ENCODE measurements around the genes CRLF2, ASMTL and ASMT.

DNA sequence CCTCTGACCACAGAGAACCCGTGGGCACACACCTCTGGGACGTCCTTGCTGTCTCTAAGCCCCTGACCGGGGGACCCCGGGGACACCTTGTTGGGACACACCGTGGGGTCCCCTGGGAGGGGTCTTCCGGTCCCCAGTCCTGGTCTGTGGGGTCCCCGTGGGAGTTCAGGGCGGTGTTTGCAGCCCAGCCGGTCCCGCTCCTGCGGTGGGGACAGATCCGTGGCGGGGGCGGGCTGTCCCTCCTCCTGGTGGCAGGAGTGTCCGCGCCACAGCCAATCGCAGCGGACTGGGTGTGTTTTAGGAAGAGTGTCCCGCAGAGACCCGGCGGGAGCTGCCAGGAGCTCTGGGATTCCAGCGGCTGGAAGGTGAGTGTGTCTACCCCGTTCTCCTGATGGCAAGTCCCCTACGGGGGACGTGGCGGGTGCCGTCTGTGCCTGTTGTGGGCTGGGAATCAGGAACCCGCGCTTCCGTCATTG lies 5.1 kb upstream of the PLCXD1 start:
- RRBS, result 2% methylated on average over 6 of the region's 30 CpGs

- RRBS, result 92% methylated on average over 16 of the region's 45 CpGs
Measured at GRCh38 chrX:312727-313303, 5.8 kb downstream of the GTPBP6 start.

DNA sequence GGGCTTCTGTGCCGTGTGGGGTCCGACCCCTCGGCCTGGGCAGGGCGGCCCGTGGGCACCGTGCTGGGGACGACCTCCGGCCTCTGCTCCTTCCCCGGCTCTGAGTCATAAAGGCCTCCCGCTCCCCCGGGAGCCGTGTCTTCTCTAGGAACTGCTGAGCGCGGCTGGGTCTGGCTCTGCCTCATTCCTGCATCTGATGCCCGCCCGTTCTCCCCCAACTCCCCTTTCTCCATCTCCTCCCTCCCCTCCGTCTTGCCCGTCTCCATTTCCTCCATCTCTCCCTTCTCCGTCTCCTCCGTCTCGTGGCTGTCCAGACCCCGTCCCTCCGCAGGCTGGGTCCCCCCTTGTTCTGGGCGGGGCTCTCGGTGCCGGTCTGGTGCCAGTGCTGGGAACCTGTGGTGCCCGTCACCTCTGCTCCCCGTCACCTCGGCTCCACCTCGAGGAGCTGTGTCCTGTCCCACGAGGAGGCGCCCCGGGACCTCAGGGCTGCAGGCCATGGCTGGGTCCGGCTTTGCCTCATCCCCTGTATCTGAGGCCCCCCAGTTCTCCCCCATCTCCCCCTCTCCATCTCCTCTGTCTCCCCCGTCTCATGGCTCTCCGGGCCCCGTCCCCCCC lies 13.0 kb upstream of the GTPBP6 start:
- RRBS, result 72% methylated on average over 2 of the region's 37 CpGs

DNA sequence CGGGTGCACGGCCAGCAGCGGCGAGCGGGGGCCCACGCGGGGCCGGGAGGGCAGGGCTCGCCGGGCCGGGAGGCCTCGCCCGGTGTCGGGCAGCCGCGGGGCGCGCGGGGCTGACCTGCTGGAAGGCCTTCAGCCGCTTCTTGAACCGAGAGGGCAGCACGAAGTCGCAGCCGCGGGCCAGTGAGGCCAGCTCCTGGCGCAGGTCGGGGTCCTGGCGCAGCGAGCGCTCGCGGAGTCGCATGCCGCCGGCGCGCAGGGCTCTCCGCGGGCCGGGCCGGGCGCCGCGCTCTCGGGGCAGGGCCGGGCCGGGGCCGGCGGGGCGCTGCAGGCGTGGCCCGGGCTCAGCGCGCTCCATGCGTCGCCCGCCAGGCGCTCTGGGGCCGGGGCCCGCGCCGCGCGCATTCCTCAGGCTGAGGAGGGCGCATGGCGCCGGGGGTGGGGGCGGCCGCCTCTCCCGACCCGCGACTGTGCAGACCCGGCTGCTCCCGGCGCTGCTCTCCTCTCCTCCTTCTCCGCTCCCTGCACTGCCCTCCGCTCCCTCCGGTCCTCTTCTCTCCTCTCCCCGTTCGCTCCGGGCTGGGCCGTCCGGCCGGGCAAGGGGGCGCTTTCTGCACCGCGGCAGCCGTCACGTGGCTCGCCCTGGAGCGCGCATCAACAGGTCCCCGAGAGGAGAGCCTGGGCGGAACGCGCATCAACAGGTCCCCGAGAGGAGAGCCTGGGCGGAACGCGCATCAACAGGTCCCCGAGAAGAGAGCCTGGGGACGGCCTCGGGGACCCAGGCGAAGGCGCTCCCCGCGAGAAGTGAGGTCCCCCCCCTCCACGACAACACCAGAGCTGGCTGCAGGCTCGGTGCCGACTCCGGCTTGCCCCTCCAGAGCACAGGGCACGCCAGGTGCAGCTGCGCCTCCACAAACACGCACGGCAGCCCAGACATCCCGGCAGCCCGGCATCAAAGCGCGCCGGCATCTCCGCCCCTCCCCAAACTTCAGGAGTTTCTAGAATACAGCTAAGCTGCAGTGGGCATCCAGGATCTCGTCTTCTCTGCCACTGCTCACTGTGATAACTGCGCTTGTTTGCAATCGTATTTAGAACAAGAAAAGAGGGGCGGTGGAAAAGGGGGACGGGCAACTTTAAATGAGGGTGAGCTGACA lies 12.9 kb downstream of the PPP2R3B start:
- RRBS, result 1% methylated on average over 30 of the region's 126 CpGs

DNA sequence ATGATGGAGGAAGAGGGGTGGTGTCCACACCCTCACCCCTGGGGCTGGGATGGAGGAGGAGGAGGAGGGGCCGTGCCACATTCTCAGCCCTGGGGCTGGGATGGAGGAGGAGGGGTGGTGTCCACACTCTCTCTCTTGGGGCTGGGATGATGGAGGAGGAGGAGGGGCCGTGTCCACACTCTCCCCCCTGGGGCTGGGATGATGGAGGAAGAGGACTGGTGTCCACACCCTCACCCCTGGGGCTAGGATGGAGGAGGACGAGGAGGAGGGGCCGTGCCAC lies 231.7 kb downstream of the CRLF2 start:
- RRBS, result no CpG with 5 or more reads among the region's 4 CpGs

GRCh38 chrX:1206210-1206703 lies 6.2 kb downstream of the CRLF2 start:
- RRBS, result no CpG with 5 or more reads among the region's 19 CpGs

GRCh38 chrX:1212501-1213005 lies at the start of gene CRLF2:
Gene CRLF2, minus strand, starts transcription at chrX:1212649.
- RRBS, result no CpG with 5 or more reads among the region's 5 CpGs

DNA sequence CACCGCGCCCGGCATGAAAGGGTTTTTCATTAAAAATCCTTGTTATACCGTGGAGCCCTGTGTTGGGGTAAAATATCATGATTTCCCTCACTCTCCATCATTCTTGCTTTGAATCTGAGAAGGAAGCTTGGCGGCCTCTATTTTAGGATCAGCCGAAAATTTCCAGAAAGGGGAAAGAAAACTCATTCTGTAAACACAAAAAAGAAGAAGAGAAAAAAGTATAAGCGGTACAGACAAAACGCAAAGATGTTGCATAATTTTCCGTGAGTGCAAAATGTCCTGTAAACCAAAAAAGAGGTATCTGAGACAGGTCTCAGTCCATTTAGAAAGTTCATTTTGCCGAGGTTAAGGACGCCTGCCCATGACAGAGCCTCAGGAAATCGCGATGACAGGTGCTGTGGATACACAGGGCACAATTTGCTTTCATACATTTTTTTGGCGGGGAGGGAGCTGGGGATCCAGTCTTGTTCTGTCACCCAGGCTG lies 5.3 kb downstream of the CSF2RA start:
- RRBS, result no CpG with 5 or more reads among the region's 14 CpGs

DNA sequence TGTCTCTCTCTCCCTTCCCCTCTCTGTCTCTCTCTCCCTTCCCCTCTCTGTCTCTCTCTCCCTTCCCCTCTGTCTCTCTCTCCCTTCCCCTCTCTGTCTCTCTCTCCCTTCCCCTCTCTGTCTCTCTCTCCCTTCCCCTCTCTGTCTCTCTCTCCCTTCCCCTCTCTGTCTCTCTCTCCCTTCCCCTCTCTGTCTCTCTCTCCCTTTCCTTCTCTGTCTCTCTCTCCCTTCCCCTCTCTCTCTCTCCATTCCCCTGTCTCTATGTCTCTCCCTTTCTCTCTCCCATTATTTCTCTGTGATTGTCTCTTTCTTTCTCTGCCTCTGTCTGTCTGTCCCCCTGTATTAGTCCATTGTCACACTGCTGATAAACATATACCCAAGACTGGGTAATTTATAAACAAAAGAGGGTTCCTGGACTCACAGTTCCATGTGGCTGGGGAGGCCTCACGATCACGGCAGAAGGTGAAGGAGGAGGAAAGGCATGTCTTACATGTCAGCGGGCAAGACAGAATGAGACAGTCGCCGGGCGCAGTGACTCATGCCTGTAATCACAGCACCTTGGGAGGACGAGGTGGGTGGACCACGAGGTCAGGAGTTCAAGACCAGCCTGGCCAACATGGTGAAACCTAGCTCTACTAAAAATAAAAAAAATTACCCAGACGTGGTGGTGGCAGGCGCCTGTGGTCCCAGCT lies 24.5 kb downstream of the IL3RA start:
- RRBS, result no CpG with 5 or more reads among the region's 10 CpGs

GRCh38 chrX:1452445-1452739 lies 317 bp downstream of the ASMTL start:
- RRBS, result 1% methylated on average over 5 of the region's 11 CpGs

DNA sequence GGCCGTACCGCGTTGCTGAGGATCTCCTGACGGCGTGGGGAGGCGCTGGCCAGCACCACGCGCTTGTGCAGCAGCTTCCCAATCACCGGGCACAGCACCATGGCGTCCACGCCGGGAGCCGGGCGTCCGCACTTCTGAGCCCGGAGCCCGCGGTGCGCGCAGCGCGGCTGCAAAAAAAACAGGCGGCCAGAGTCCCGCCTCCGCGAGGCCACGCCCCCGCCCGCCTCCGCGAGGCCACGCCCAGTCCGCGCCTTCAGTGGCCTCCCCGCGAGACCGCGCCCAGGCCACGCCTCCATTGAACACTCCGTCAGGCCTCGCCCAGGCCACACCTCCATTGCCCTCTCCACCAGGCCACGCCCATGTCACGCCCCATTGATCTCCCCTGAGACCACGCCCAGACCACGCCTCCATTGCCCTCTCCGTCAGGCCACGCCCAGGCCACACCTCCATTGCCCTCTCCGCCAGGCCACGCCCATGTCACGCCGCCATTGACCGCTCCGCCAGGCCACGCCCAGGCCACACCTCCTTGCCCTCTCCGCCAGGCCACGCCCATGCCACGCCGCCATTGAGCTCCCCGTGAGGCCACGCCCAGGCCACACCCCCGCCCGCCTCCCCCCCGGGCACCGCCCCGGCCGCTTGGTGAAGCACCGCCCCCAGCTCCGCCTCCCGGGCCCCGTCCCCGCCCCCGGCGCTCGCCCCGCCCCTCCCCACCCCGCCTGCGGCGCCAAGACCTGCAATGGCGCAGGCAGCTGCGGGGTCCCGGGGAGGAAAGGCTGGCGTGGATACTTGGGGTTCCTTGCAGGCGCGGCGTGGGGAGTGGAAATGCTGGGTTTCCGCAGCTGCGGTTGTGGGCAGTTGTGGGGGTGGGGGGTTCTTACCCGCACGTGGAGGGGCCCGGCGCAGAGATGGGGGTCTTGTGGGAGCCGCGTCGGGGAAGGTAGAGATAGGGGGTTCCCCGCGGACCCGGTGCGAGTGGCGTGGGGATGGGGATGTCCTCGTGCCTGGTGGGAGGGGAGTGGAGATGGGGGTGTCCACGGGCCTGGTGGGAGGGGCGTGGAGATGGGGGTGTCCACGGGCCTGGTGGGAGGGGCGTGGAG lies at the start of gene ASMTL:
Gene ASMTL, minus strand, starts transcription at position 170 of the 1,097 bp plus-strand sequence.
- RRBS, result 1% methylated on average over 22 of the region's 104 CpGs

- RRBS, result no CpG with 5 or more reads among the region's 17 CpGs
Measured at GRCh38 chrX:1453837-1454104, 1.1 kb upstream of the ASMTL start.

DNA sequence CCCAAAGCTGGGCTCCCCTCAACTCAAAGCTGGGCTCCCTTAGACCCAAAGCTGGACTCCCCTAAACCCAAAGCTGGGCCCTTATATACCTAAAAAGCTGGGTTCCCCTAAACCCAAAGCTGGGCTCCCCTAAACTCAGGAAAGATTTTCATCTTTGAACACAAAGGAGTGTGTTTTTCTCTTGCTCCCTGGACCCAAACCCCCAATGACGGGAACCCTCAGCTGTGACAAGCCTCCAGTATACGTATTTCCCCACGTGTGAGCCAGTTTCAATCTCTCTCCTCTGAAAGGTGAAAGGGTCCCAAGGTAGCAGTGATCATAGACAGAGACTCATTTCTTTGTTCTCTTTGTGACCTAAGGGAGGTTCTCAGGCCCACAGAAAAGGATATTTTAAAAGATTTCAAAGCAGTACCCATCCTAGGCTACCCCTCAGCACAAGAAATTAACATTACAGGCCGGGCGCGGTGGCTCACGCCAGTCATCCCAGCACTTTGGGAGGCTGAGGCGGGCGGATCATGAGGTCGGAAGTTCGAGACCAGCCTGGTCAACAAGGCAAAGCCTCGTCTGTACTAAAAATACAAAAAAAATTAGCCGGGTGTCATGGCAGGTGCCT lies 31.4 kb upstream of the ASMTL start:
- RRBS, result no CpG with 5 or more reads among the region's 13 CpGs

DNA sequence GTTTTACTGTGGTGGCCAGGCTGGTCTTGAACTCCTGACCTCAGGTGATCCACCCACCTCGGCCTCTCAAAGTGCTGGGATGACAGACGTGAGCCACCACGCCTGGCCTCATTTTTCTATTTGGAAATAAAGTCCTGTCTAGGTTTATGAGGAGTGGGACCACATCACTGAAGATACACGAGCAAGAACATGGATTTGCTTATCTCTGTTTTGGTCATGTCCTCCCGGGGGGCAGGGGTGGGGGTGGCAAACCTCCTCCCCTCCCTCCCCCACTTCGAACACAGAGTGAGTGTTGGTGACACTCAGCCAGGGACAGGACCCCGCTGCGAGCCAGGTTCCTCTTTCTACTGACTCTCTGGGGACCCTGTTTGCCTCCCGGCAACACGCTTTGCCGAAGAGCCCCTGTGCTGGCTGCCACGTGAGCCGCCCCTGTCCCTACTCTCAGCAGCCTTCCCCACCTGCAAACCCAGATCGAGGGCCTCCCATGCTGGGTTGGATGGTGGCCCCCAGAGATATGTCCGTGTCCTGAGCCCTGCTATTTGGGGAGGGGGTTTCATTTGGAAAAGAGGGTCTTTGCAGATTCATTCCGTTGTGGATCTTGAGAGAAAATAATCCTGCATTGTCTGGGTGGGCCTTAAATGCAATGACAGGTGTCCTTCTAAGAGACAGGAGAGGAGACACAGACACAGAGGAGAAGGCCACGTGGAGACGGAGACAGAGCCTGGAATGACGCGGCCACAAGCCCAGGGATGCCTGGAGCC lies 34.7 kb downstream of the P2RY8 start:
- RRBS, result no CpG with 5 or more reads among the region's 20 CpGs

- RRBS, result 95% methylated on average over 18 of the region's 73 CpGs
Measured at GRCh38 chrX:1601320-1602640, 10.4 kb downstream of the AKAP17A start.

DNA sequence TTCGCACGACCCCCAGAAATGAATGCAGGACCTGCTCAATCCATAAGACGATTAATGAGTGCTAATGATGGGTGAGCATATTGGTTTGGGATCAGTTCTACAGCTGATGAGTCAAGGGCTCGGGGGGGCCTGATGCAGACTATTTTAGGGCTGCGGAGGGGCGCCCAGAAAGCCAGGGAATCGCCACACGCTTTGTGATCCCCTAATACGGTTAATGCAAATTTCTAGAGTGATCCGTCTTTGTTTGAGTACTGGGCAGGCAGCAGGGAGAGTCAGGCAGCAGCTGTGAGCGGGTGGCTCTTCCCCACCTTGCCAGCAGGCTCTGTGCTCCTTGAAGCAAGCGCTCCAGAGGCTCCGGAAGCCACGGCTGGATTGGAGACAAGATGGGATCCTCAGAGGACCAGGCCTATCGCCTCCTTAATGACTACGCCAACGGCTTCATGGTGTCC lies at the start of gene ASMT:
Gene ASMT, plus strand, starts transcription at position 243 of the 449 bp plus-strand sequence.
- RRBS, result no CpG with 5 or more reads among the region's 17 CpGs

DNA sequence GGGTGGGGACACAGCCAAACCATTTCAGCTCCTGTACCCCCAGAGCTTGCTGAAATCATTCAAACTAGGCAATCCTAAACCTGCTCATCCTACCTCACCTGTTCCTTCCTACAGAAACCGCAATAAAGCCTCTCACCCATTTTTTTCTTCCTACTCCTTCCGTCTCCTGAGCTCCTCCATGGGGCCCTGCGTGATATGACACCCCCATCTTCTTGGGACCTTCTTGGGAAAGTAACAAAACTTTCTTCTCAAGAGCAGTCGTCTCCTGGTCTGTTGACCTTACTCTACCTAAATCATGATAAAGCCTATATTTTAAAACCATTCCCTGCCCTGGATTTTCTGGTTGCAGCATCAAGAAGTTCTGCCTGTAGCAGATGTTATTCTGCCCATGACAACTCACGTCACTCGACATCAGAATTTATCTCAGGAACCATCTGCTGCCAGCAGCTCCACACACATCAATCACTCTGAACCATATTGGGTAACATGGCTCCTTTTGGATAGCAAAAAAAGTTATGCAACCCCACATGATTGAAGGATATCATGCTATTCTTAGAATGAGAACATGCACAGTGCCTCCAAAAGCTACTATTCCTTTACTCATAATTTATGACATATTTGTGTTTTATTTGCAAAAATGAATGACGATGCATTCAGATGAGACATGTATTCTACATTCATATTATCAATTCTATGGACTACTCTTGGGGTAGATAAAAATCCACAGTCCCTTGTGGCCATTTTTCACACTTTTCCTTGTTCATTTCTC lies 341.5 kb downstream of the DHRSX start:
- RRBS, result no CpG with 5 or more reads among the region's 7 CpGs

GRCh38 chrX:2462689-2463200 lies 38.0 kb downstream of the DHRSX start:
- RRBS, result no CpG with 5 or more reads among the region's 5 CpGs

GRCh38 chrX:2489340-2489725 lies 11.4 kb downstream of the DHRSX start:
- RRBS, result no CpG with 5 or more reads among the region's 16 CpGs

DNA sequence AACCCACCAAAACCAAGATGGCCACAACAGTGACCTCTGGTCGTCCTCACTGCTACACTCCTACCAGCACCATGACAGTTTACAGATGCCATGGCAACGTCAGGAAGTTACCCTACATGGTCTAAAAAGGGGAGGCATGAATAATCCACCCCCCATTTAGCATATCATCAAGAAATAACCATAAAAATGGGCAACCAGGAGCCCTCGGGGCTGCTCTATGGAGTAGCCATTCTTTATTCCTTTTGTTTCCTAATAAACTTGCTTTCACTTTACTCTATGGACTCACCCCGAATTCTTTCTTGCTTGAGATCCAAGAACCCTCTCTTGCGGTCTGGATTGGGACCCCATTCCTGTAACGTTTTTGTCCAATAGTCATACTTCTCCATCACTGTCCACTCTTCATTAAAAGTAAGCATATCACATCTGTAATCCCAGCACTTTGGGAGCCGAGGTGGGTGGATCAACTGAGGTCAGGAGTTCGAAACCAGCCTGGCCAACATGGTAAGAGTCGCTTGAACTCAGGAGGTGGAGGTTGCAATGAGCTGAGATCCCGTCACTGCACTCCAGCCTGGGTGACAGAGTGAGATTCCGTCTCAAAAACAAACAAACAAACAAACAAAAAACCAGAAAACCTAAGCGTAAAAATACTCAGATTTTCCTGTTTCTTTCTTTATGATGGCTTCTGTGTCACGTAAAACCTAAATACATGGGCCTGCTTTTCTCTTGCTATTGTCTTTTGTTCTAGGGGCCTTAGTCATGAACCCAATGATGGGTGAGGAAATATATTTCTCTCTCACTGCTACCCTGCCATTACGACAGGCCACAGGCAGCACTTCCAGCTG lies 86.2 kb upstream of the CD99 start:
- RRBS, result no CpG with 5 or more reads among the region's 14 CpGs

All from skeletal muscle cell (primary cell).